ENCODE measurements around the genes HASPIN and SPNS2.

GRCh38 chr17:3592011-3592753, 17.0 kb downstream of the TRPV1 start:
- PRO-cap, 4 experiments: peak in 1 of 4 experiments; most common minus-strand start chr17:3592454 (in 1)
- RAMPAGE, long total RNA, 2 experiments: no peak in any of the 2 experiments

DNA sequence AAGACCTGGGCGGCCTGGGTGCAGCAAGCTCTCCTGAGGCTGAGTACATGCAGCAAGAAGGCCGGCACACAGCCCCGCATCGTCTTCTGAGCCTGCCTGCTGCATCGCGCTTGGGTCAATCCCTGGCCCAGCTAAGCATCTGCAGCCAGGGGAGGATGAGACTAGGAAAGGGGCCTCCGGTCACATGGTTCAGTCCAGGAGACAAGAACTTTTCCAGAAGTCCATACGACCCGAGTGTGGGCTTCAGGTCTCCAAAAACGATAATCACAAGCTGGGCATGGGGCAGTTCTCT, 611 bp upstream of the TRPV1 start:
- PRO-cap, 4 experiments: no peak in any of the 4 experiments
- RAMPAGE, long total RNA, 2 experiments: no peak in any of the 2 experiments

DNA sequence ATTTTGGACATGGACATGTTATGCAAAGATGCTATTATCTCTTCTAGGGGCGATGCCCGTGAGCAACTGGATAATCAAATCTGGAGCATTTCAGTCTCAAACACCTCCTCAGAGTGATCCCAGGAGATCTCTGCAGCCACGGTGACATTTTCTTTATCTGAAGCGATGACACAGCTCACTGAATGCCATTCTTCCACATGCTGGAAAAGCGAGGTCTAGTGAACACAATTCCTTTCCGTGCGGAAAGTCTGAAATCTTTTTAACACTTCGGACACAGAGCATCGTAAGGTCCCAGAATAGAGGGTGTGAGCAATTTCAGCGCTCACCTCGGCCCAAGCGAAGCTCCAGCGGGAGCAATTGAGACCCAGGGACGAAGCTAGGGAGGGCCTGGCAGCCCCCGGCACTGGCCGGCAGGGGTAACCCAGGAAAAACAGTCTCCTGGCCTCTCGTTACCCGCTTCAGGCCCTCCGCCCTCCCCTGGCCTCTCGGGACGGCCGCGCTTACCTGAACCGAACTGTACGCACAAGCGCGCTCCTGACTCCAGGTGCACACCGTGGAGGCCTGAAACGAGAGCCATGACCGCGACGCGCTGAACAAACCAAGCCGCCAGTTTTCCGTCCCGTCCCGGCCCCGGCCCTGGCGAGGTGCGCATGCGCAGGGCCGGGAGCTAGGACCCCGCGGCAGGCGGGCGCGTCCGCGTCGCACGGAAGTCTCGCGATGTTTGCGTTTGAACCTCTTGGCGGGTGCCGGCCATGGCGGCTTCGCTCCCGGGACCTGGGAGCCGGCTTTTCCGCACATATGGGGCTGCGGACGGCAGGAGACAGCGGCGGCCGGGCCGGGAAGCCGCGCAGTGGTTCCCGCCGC, at the start of gene HASPIN:
Gene HASPIN, plus strand, starts transcription at position 720 of the 864 bp plus-strand sequence.
- PRO-cap, 4 experiments: peak in 3 of 4 experiments; most common plus-strand start position 734 of the sequence (in 1); most common minus-strand start position 632 of the sequence (in 2)
- RAMPAGE, long total RNA, 2 experiments: start-site peak on the minus strand in 2 of 2 experiments, centred at position 635 of the sequence, 267 to 443 reads per replicate

GRCh38 chr17:3724048-3724818, 530 bp downstream of the HASPIN start:
- PRO-cap, 4 experiments: no peak in any of the 4 experiments
- RAMPAGE, long total RNA, 2 experiments: start-site peak on the plus strand in 1 of 2 experiments, at chr17:3724571-3724820 at its widest, 5 reads per replicate

- PRO-cap, 4 experiments: no peak in any of the 4 experiments
- RAMPAGE, long total RNA, 2 experiments: no peak in any of the 2 experiments
Measured at GRCh38 chr17:3770421-3770938, 30.5 kb downstream of the ITGAE start.

- PRO-cap, 4 experiments: no peak in any of the 4 experiments
- RAMPAGE, long total RNA, 2 experiments: no peak in any of the 2 experiments
Measured at GRCh38 chr17:3810061-3810427, 9.1 kb upstream of the ITGAE start.

GRCh38 chr17:3865840-3866337, 19.8 kb upstream of the NCBP3 start:
- PRO-cap, 4 experiments: no peak in any of the 4 experiments
- RAMPAGE, long total RNA, 2 experiments: no peak in any of the 2 experiments

DNA sequence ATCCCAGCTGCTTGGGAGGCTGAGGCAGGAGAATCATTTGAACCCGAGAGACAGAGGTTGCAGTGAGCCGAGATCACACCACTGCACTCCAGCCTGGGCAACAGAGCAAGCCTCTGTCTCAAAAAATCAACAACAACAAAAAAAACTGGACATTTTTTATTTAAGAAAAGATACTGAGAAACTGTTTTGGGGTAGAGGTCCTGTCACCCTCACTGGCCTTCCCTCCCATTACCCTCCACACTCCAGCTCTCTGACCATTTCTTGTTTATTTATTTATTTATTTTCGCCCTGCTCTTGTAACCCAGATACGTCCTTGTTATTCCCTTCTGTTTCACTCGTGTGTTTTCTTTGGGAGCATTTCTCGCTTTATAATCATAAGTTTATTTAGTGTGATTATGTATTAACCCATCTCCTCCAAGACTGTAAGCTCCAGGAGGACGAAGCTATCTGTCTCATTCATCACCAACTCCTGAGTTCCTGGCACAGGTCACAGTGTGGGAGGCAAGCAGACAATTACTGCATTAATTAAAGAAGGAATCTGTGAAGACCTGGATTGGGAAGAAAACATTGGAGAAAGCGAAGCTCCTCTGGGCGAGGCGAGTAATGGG, 7.6 kb upstream of the CAMKK1 start:
- PRO-cap, 4 experiments: no peak in any of the 4 experiments
- RAMPAGE, long total RNA, 2 experiments: no peak in any of the 2 experiments

- PRO-cap, 4 experiments: no peak in any of the 4 experiments
- RAMPAGE, long total RNA, 2 experiments: no peak in any of the 2 experiments
Measured at GRCh38 chr17:3911032-3911884, 5.0 kb downstream of the P2RX1 start.

DNA sequence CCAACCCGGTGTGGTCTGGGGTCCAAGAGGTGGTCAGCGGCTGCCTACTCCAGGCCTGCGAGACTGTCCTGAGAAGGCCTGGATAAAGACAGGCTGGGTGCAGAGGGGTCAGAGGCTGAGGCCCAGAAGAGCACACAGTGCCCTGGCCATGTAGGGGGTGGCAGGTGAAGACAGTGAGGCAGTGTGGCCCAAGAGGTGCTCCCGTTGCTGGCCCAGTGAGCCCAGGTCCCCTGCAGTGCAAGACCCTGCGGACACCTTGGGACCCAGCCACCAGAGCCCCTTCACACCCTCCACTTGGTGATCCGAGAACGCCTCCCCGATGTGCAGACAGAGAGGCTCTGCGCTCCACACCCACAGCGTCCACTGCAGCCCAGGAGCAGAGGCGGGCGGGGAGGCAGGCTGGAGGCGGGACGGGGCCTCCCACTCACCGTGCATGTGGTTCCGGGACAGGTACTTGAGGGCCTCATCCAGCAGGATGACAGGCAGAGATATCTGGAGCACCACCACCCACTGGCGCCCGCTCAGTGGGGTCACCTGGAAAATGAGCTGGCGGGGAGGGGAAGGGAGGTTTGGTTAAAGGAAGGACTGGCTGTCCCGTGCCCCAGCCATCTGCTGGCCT, 12.1 kb upstream of the P2RX1 start:
- PRO-cap, 4 experiments: no peak in any of the 4 experiments
- RAMPAGE, long total RNA, 2 experiments: no peak in any of the 2 experiments

DNA sequence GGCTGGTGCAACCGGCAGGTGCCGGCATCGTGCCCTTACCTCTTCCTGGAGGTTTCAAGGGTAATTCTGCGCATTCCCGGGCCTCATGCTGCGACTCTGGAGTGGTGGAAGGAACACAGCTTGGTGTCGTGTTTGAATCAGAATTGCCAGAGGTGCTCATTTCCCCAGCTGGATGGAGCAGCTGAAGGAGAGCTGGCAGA, 16.2 kb upstream of the ATP2A3 start:
- PRO-cap, 4 experiments: no peak in any of the 4 experiments
- RAMPAGE, long total RNA, 2 experiments: no peak in any of the 2 experiments

- PRO-cap, 4 experiments: peak in 1 of 4 experiments; most common minus-strand start chr17:4004090 (in 1)
- RAMPAGE, long total RNA, 2 experiments: no peak in any of the 2 experiments
Measured at GRCh38 chr17:4003414-4004155, 39.3 kb upstream of the ATP2A3 start.

GRCh38 chr17:4005333-4005727, 41.1 kb upstream of the ATP2A3 start:
- PRO-cap, 4 experiments: peak in 1 of 4 experiments; most common minus-strand start chr17:4005586 (in 1)
- RAMPAGE, long total RNA, 2 experiments: start-site peak on the minus strand in 1 of 2 experiments, at chr17:4005298-4005638 at its widest, 23 reads per replicate

- PRO-cap, 4 experiments: no peak in any of the 4 experiments
- RAMPAGE, long total RNA, 2 experiments: start-site peak on the minus strand in 1 of 2 experiments, at chr17:4086457-4086891 at its widest, 13 reads per replicate
Measured at GRCh38 chr17:4086450-4086836, 56.4 kb downstream of the ZZEF1 start.

DNA sequence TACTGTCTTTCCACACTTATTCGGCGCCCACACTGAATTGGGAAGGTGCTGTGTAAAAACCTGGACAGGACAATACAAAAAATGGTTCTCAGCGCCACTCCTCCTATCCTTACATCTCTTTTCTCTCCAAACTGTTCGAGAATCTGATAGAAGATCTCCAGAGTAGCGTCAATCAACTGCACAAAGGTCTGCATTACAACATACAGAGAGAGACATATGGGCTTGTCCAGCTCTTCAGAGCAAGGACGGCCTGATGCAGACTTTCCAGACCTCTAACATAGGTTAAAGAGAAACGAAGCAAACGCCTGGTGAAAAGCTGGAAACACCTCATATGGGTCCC, 753 bp downstream of the ZZEF1 start:
- PRO-cap, 4 experiments: peak in 1 of 4 experiments; most common plus-strand start position 237 of the sequence (in 1)
- RAMPAGE, long total RNA, 2 experiments: no peak in any of the 2 experiments

GRCh38 chr17:4296380-4297009, 32.7 kb upstream of the ANKFY1 start:
- PRO-cap, 4 experiments: no peak in any of the 4 experiments
- RAMPAGE, long total RNA, 2 experiments: no peak in any of the 2 experiments

DNA sequence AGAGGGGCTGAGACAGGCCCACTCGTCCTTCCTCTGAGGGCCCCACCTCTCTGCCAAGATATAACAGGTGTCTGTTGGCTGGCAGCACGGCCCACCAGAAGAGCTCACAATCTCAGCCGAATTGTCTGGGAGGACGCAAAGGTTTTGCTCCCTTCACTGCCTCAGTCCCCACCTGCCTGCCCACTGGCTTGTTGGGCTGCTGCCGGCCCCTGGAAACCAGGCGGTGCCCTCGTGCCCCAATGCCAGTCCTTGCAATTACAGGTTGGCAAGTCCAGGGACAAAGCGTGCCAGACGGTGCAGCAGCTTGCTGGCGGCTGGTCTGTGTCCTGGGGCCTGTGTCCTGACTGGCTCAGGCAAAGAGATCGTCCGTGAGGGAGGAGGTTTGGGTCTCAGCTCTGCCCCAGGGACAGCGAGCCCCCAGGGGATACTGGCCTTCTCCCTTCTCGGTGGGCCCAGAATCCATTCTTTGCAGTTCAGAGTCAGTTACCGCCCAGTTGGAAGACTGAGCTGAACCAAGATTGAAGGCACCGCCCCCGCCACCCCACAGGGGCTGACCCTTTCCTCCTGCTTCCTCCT, 24.6 kb upstream of the SPNS2 start:
- PRO-cap, 4 experiments: peak in 3 of 4 experiments; most common plus-strand start position 290 of the sequence (in 3)
- RAMPAGE, long total RNA, 2 experiments: no peak in any of the 2 experiments

DNA sequence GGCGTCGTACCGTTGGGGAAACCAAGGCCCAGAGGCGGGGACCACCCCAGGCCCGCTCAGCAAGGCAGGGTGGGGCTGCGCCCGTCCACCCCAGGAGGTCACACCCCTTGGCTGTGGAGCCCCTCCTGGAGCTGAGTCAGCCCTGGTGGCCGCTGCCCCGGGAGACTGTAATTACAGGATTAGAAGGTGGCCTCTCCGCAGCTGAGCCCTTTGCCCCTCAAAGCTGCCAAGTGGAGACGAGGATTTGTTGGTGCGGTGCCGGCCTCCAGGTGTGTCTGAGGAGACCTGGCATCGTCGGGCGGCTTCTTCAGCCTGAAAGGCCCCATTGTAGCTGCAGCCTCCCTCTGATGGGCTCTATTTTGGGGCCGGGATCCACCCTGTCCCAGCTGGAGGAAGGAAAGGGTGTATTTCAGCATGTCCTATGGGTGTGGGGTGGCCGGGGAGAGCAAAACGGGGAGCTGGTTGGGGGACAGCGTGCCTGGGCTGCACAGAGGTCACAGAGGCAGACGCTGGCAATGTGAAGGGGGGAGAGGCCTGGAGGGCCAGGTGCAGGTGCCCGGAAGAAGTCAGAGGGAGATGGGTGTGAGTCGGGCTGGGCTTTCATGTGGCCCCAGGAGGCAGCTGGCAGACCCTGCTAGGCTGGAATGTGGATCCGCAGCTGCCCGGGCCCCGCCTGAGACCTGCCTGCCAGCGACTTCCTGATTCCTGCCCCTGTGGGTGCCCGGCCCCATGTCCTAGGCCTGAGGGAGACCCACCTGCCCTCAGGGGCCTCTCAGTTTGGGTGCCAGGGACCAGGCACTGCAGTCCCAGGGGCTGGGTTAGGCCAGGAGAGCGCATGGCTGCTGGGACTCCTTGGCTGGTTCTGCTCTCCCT, 22.5 kb upstream of the SPNS2 start:
- PRO-cap, 4 experiments: no peak in any of the 4 experiments
- RAMPAGE, long total RNA, 2 experiments: no peak in any of the 2 experiments

DNA sequence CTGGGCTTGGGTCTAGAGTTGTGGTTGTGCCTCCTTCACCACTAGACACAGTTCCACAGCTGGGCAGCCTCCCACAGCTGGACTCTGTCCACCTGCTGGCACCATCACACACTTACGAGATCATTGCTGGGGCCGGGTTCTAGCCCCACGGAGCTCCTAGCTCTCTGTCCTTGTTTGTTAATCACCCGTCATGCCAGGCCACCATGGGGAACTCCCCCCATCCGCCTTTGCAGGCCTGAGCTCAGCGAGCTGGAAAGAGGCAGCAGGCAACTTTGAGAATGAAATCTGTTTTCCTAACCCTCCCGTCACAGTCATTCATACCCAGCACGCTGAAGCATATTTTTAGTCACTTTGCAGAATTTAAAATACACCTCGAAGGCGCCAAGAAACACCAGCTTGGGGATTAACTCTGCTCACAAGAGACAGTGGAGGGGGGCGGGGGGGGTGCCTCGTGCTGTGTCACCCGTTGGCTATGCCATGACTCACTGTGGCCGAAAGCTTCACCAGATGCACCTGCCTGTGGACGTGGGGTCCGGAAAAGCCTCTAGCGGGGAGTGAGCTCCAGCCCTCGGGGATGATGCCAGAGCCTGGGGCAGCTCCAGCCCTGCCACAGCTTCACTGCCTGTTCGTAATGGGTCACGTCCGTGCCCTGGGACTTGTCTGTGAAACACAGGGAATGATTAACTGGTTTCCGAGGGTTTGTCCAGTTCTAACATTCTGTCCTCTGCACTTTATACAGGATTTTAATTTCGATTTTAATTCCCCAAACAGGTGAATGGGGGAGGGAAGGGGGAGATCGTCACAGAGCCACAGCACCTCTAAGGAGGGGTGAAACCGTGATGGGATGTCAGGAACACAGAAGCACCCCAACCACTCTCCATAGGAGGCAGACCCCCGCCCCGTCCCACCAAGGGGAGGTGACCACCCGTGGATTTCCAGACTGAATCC, 1.4 kb upstream of the SPNS2 start:
- PRO-cap, 4 experiments: peak in 4 of 4 experiments; most common plus-strand start position 774 of the sequence (in 4); most common minus-strand start position 620 of the sequence (in 4)
- RAMPAGE, long total RNA, 2 experiments: start-site peak on the minus strand in 1 of 2 experiments, centred at position 632 of the sequence, 11 reads per replicate

DNA sequence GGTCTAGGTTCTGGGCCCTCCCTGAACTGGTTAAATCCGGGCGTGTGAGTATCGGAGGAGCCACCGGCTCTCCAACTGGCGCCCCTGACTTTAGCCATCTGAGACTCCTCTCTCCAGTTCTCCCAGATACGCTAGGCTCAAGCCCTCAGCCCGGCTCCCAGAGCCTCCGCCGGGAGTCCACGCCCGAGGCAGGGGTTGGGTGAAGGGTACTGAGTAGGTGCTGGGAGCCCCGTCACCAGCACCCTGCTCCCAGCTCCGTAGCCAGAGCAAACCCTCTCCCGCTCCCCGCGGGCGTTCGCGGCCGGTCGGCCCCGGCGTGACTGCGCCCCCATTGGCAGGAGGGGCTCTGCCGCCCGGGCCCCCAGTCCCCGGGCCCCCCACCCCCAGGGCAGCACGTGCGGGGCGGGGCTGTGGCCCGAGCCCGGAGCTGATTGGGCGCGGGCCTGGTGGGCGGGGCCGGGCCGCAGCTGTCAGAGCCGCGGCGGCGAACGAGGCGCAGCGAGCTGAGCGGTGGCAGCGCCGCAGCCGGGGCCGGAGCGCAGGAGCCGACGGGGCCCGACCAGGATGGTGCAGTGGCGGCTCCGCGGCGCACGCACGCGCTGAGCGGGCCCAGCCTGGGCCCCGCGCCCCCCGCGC, at the start of gene SPNS2:
Gene SPNS2, plus strand, starts transcription at position 496 of the 636 bp plus-strand sequence.
- PRO-cap, 4 experiments: peak in 4 of 4 experiments; most common plus-strand start position 541 of the sequence (in 3); most common minus-strand start position 322 of the sequence (in 4)
- RAMPAGE, long total RNA, 2 experiments: start-site peak on the minus strand in 2 of 2 experiments, centred at positions 334 to 344 of the sequence, 6 to 9 reads per replicate